SJCRH30 (cell line): ENCODE measurements around the genes SIK1 and KRTAP12-3.

- RAMPAGE, long total RNA, result no peak
Measured at GRCh38 chr21:43426938-43427339, at the start of gene SIK1. Gene SIK1, minus strand, starts transcription at chr21:43427131.

- RAMPAGE, long total RNA, result no peak
Measured at GRCh38 chr21:43603022-43603776, 38.2 kb downstream of the H2BC12L start.

DNA sequence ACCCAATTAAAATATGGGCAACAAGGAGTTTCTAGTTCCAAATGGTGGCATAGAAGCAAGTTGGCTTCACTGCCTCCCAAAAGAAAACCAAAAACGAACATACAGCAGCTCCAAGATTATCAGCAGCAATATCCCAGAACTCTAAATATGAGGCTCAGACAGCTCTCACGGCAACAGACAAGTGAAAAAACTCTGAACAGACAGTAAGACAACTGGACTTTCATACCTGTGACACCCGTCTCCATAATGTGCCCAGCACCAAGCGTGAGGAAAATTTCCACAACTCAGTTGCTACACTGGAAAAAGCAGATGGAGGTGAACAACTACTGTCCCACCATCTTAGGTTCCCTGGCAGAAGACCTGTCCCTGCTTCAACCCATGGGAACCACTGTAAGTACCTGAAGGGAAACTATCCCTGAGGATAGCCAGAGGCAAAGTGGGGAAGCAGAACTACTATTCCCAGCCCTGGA is 39.9 kb downstream of the HSF2BP start:
- RAMPAGE, long total RNA, result no peak

- RAMPAGE, long total RNA, result no peak
Measured at GRCh38 chr21:43720304-43720543, 1.3 kb downstream of the PDXK start.

- RAMPAGE, long total RNA, result no peak
Measured at GRCh38 chr21:43740208-43741203, 21.6 kb downstream of the PDXK start.

DNA sequence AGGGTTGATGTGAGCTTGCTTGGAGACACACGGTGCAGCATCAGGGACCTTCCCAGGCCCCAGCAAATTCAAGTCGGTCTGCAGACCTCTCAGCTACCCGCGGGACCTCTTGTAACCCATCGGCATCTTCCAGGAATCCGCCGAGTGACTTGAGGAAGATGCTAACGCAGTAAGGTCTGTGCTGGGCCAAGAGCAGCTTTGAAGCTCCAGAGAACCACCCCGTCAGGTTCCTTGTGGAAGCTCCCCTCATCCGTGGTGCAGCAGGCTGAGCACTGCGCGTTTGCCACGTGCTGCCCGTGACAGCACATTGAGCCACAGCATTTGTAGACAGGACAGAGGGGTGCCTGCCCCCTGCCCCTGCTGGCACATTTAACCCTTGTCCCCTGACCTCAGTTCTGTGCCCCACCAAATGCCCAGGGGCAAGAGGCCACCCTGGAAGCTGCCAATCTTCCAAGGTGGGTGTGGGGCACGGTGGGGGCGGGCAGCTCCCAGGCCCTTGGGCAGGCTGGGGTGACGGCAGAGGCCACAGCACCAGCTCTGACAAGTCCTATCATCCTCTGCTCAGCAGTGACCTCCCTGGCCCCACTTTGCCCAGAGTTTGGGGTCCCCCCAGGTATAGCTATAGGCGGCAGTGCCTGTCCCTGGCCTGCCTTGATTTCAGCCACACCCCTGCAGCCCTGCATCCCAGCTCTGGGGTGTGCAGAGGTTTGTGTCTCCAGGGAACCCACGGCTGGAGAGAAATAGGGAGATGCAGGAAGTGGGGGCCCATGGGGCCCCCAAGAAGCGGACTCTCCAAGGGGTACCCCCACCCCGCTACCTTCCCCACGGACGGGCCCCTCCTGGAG is 19.2 kb downstream of the CSTB start:
- RAMPAGE, long total RNA, result no peak

DNA sequence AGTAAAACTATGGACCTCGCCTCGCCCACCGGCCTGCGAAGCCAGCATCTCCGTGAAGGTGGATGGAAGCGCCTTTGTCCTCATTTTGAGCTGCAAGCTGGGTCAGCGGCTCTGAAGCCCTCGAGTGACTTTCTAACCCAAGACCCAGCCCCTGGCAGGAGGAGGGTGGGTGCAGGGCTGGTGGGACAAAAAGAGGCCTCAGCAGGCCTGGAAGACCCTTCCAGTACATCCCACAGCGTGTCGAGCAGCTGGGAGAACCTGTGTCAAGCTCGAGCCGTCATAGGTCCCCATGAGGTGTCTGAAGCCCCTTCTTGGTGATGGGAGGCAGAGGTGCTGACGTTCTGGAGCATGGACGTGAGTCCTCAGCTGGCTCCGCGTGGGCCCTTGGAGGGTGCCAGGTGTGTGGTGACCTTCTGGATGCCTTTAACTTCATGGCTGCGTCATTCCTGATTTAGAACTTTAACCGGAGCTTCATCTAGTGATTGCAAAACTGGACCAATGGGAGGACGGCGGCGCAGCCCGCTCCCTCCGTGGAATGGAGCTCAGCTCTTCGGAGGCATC is 14.5 kb downstream of the CSTB start:
- RAMPAGE, long total RNA, result no peak

DNA sequence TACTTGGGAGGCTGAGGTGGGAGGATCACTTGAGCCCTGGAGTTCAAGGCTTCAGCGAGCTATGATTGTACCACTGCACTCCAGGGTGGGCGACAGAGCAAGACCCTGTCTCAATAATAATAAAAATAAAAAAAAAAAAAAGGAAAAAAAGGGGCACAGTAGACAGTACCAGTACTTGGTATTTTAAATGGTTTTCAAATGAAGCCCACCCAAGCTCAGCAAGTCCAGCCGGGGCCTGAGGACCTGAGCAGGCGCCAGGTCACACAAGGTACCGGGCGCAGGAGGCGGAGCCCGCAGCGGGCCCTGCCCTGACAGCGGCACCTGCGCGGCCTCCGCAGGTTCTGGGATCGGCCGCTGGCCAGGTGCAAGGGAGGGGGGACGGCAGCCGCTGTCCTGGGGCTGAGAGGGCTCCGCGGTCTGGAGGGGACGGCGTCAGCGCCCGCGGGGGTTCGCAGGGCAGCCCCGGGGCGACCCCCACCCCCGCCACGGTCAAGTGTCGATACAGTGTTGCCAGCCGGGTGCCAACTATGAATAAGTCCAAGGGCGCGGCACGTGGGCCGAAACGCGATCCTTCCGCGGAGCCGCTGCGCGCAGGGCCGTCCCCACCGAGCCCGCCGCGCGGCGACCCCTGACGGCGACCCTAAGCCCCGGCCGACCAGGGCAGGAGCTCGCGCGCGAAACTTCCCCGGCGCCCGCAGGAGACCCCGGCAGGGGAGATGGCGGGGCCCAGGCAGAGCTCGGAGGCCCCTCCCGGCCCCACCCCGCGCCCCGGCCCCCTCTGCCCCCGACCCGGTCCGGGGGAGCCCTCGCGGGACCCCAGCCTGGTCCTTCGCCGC is 805 bp upstream of the AGPAT3 start:
- RAMPAGE, long total RNA, result no peak

DNA sequence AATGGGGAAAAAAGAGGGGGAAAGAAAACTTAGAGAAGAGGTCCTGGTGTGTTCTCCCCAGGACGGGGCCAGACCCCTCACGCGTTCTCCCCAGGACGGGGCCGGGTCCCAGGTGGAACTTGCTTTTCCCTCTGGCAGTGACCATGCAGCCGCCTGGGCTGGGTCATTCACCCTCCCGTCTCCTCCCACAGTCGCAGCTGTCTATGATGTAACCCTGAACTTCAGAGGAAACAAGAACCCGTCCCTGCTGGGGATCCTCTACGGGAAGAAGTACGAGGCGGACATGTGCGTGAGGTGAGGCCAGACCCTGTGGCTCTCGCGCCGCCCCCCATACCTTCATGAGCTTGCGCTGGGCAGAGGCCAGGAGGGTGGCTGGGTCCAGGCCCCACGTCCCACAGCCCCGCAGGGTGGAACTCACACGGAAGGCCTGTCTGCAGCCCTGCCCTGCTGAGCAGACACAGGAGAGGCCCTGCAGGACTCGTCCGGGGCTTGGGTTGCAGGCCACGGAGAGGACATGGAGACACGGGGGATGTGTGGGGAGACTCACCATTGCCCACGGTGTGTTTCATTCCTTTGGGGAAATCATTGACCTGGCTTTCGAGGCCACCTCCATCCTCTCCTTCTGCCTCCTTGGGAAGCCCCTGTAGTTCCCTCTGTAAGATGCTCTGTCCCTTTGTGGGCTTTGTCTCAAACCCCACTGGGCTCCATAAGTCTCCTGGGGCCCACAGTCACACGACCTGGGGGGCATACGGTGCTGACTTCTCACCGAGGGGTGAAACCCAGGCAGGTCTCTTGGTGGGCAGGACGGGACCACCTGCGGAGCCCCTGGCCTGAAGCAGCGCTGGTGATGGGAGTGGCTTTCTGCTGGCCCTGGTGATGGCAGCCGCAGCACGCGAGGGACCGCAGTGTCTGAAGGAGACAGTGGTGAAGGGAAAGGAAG is 40.6 kb upstream of the TRAPPC10 start:
- RAMPAGE, long total RNA, result no peak

DNA sequence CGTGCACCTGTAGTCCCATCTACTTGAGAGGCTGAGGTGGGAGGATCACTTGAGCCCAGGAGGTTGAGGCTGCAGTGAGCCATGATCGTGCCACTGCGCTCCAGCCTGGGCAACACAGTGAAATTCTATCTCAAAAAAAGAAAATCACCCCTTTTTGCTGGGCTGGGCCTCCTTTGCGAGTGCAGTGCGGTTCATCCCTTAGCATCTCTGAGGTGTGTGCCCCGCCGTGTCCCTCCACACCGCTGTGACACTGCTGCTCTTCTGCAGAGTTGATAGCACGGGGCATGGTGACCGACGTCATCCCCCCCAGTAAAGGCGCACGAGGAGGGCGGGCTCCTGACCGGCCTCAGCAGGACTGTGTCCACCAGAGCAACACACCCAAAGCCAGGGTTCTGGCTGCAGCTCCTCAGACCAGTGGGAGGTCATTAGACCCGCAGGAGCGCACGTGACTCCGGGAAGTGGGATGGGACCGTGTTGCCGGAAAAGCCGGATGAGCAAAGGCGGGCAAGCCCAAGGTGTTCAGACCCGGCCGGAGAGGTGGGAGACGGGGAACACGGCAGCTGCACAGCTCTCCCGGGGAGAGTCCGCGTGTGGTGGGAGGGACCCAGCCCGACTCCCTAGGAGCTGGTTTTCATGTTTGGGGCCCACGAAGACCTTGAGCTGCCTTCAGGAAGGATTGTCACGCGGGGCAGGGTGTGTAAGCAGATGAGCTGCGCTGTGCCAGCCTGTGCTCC is 20.8 kb upstream of the TRAPPC10 start:
- RAMPAGE, long total RNA, result no peak

DNA sequence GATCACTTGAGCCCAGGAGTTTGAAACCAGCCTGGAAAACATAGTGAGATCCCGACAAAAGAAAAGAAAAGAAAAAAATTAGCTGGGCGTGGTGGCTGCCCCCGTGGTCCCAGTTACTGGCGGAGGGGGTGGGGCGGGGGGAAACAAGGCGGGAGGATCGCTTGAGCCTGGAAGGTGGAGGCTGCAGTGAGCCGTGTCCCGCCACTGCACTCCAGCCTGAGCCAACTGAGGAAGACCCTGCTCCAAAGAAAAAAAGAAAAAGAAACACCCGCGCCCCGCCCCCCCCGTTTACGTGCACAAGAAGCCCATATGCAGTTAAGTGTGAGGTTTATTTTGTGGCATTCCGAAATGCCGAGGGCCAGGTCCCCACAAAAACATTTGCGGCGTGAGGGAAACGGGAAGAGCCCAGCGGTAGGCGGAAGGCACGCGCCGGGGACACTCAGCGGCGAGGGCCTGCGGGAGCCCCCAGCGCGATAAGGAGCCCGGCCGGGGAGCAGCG is 563 bp upstream of the TRAPPC10 start:
- RAMPAGE, long total RNA, result no peak

DNA sequence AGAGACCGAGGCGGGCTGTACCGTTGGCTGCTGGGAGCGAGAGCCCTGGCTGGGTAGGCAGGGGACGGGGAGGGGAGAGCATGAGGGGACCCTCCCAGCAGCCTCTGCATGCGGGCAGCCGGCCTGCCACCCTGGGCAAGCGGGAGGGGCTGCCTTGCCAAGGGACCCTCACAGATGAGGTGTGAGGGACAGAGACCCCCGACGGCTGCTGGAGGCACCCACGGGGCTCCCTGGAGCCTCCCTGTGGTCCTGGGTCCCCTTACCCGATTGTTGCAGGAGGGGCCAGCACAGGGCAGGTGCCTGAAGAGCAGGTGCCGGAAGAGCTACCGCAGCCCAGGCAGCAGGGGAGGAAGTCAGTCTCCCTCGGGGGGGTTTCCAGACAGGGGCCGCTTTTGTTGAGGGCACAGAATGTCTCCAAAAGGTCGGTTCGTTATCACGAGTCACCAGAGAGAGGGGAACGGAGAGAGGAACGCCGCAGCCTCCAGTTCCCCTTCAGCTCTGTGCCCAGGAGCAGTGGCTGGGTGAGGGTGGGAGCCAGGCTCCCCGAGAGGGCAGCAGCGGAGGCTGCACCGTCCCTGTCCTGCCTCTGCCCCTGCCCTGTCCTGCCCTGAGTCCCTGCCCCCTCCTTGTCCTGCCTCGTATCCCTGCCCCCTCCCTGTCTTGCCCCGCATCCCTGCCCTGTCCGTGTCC is 26.2 kb downstream of the GATD3 start:
- RAMPAGE, long total RNA, result no peak

GRCh38 chr21:44174971-44175550 is 41.6 kb downstream of the GATD3 start:
- RAMPAGE, long total RNA, result no peak

DNA sequence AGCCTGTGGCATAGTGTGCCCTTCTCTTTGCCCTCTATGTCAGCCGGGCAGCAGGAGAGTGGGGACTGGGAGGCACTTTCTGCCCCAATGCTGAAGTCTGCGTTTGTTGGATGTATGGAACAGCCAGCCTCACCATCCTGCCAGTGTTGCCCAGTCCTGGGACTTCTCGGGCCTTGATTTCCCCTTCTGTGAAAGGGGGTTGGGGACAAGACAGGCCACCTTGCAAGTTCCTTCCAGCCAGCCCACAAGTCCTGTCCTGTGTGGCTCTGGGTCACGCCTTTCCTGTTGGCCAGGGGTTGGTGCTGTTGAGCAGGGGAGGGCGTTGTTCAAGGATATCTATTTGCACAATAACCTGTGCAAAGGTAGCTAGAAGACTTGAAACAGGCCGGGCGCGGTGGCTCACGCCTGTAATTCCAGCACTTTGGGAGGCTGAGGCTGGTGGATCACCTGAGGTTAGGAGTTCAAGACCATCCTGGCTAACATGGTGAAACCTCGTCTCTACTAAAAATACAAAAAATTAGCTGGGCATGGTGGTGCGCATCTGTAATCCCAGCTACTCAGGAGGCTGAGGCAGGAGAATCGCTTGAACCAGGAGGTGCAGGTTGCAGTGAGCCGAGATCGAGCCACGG is 2.8 kb downstream of the PFKL start:
- RAMPAGE, long total RNA, result no peak

DNA sequence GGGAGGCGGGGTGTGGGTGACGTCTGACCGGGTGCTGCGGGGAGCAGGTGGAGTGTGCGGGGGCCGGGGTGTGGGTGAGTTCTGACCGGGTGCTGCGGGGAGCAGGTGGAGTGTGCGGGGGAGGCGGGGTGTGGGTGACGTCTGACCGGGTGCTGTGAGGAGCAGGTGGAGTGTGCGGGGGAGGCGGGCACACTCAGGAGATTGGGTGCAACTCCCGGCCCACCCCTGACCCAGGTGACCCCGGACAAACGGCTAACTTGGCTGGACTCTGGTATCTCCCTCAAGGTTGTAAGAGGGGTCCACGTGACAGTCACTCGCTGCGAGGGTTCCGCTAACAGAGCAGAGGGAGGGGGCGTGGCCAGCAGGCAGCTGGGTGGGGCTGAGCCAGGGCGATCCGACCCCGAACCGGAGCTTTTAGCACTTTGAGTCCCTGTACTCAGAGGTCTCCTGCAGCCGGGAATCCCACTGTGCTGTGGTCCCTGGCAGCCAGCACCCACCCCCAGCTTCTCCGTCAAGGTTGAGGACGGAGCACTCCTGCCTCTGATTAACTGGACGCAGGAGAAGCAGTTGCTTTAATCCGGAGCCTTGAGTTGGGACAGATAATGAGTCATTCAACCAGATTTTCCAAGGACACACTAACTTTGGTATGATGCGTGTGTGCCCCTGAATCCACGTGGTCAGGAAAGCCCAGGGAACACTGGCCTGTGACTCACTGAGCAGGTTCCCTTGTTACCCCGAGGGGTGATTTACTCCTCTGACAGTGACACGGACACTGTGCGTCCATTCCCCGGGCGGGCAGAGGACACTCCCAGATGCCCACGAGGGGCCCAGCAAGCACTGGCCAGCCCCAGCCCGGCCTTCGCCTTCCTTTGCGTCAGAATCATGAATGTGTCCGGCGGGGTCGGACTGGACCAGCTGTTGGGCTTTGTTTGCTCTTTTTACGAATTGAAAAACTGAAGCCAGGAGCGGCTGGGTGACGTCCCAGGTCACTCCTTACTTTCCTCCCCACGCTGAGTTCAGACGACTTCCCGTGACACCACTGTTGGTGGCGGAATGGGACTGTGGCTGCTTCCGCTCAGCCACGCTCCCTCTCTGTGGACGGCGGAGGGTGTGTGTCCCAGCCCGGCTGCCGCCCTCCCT is 16.8 kb downstream of the TRPM2 start:
- RAMPAGE, long total RNA, result no peak

GRCh38 chr21:44438492-44438807 is 16.9 kb upstream of the LRRC3 start:
- RAMPAGE, long total RNA, result no peak

- RAMPAGE, long total RNA, result no peak
Measured at GRCh38 chr21:44484489-44484823, 29.1 kb downstream of the LRRC3 start.

- RAMPAGE, long total RNA, result no peak
Measured at GRCh38 chr21:44592553-44592975, 259 bp upstream of the KRTAP10-6 start.

GRCh38 chr21:44657337-44658256 is at the start of gene KRTAP12-3:
Gene KRTAP12-3, plus strand, starts transcription at chr21:44657932.
- RAMPAGE, long total RNA, result no peak

DNA sequence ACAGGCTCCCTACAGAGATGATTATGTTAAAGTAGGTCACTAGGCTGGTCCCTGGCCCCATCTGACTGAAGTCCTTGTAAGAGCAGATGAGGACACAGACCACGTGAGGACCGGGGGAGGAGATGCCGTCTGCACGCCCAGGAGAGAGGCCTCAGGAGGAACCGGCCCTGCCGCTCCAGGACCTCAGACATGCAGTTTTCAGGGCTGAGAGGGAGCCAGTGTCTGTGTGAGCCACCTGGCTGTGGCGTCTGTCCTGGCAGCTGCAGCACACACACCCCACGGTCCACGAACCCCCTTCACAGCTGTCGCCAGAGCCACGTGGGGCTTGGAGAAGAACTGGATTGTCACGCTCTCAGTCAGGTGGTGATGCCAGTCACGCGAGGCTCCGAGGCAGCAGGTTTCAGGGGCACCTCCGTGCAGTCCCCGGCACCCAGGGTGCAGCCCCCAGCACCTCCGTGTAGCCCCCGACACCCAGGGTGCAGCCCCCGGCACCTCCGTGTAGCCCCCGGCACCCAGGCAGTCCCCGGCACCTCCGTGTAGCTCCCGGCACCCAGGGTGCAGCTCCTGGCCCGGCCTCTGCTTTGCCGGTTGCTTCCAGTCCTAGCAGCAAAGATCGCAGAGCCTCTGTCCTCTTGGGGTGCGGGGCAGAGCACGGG is 18.9 kb upstream of the SUMO3 start:
- RAMPAGE, long total RNA, result no peak